Metanephros (tissue), 2 donors: ENCODE data around the gene GLOD4.

- RAMPAGE, long total RNA, result no peak
Observed at GRCh38 chr17:229040-229725, 47.7 kb upstream of the DOC2B start.

DNA sequence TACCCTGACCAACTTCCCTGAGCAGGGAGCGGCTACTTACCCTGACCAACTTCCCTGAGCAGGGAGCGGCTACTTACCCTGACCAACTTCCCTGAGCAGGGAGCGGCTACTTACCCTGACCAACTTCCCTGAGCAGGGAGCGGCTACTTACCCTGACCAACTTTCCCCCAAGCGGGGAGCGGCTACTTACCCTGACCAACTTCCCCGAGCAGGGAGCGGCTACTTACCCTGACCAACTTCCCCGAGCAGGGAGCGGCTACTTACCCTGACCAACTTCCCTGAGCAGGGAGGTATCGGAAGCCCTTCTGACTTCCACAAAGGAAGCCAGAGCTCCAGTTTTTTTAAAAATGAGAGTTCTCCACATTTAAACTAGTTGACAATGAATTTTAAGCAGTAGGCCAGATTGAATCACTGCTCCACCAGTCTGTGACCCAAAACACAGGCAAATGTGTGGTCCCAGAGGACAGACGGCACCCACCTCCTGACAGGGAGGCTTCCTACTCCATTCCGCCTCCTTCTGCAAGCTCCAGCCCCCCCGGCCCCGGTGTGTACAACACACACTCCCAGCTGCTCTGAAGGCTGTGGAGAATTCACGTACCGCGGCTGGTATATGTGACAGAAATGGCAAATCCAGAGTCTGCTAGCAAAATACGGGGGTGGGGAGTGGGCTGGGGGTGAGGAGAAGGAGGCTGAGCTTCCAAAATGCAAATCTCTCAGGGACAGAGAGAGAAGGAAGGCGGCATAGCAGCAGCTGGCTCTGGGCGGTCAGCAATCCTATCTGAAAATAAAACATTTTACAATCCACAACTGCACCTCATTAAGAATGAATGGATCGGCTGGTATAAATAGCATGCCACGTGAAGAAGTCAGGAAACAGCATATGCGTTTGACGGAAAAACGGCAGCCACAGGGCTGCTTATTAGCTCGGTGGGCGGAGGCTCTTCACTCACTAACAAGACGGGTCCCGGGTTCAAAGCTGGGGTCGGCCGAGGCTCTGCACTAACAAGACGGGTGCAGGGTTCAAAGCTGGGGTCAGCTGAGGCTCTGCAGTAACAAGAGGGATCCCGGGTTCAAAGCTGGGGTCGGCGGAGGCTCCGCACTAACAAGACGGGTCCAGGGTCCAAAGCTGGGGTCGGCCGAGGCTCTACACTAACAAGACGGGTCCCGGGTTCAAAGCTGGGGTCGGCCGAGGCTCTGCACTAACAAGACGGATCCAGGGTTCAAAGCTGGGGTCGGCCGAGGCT lies 53.1 kb upstream of the DOC2B start:
- RAMPAGE, long total RNA, result no peak

GRCh38 chr17:243943-244792 lies 62.7 kb upstream of the DOC2B start:
- RAMPAGE, long total RNA, result no peak

DNA sequence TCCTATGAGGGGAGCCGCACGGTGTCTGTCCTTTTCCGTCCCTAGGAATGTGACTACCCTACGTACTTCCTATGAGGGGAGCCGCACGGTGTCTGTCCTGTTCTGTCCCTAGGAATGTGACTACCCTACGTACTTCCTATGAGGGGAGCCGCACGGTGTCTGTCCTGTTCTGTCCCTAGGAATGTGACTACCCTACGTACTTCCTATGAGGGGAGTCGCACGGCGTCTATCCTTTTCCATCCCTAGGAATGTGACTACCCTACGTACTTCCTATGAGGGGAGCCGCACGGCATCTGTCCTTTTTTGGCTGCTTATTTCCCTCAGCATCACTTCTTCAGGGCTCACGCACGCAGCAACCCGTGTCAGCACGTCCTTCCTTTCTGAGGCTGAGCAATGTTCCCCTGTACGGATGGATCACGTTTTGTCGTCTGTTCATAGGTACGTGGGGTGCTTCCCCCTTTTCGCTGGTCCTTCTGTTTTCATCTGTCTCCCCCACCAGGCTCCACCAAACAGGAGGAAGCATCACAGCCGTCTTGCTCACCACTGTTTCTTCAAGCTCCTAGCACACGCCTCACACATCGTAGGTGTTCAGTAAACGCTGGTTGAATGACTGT lies 76.4 kb upstream of the DOC2B start:
- RAMPAGE, long total RNA, result no peak

DNA sequence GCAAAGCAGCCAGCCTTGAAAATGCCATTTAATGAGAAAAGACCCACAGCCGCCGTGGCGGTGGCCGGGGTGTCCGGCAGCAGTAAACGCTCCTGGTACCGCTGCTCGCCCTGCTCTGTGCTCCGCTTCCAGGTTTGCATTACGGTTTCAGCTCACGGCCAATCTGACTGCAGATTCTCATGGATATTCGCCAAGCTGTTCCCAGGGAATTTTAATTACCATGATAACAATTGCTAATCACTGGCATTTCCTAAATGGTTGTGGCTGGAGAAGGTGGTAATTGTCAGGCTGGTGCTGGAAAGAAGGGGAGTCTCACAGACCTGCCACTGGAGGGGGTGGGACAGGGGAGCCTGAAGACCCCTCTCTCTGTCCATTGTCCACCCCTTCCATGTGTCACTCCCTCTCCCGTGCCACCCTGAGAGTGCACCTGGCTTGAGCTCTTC lies 78.2 kb upstream of the DOC2B start:
- RAMPAGE, long total RNA, result no peak

DNA sequence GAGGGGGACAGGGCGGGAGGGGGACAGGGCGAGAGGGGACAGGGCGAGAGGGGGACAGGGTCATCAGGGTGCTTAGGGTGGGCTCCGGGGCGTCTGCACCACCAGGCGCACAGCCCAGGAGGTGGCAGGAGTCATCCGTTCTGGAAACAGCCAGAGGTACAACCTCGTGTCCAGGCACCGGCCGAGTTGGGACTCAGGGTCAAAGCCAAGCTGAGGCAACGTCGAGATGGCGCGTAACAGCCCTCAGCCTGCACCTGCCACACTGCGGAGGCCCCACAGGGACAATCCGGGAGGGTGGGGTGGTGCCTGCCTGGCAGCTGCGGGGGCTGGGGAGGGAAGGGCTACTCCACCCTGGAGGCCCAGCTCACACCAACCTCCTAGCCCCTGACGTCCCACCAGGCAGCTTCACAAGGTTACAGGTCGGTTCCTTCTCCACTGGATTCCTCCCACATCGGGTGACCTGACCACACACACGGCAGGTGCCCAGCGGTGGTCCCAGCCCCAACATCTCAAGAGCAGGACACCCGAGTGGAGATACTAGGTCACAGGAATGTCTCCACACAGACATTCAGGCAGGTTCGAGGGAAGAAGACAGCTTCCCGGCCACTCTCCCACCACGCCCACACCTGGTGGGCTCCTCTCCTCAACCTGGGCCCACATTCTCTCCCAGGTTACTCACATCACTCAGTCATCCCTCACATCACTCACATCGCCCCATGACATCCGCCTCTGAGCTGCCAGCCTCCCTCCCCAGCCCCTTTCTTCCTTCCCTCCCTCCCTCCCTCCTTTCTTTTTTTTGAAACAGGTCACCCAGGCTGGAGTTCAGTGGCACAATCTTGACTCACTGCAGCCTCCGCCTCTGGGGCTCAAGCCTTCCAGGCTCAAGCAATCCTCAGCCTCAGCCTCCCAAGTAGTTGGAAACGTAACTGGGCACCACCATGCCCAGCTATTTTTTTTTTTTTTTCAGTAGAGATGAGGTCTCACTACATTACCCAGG lies 47.2 kb downstream of the RPH3AL start:
- RAMPAGE, long total RNA, result no peak

DNA sequence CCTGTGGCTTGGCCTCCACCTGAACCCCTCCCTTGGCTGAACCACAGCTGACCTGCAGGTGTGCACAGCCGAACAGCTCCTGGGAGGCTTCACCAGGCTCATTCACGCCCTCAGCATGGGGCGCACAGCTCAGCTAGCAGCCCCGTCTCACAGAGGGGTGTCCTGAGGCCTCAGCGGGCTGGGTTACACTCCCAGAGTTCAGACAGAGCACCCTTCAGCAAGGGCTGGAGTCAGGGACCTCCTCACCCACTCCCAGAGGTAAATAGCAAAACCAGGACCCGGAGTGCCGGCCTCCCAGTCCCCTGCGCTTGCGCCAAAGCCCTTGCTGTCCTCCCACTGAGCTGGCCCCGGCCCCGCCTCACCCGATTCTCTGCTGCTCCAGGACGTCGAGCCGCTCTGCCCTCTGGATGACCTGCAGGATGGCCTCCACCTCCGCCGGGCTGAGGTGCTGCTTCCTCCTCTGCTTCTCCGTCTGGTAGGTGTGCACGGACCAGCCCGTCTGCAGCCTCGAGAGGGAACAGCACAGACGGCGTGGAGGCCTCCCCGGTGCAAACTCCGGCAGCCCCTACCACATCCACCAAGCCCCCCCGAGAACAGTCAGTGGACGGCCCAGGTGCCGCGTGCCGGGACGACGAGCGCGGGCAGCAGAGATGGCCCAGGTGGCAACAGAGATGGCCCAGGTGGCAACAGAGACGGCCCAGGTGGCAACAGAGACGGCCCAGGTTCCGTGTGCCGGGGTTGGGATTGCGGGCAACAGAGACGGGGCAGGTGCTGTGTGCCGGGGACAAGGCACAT lies 31.5 kb downstream of the RPH3AL start:
- RAMPAGE, long total RNA, result start-site peak on the plus strand centred at position 432 of the sequence, 152 bp wide, 572 and 166 reads in 2 replicates

DNA sequence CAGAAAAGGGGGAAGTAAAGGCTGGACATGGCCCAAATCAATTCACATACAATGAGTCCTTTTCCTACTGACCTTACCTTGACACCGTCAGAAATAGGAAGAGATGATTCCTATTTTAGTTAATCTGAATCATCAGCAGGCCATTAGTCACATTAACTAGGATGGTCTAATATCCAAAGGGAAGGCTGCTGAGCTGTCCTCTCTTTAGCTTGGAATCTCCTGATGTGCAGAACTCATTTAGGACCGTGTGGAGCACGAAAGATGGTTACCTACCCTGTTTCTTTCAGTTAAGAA lies 150.5 kb downstream of the C17orf97 start:
- RAMPAGE, long total RNA, result no peak

DNA sequence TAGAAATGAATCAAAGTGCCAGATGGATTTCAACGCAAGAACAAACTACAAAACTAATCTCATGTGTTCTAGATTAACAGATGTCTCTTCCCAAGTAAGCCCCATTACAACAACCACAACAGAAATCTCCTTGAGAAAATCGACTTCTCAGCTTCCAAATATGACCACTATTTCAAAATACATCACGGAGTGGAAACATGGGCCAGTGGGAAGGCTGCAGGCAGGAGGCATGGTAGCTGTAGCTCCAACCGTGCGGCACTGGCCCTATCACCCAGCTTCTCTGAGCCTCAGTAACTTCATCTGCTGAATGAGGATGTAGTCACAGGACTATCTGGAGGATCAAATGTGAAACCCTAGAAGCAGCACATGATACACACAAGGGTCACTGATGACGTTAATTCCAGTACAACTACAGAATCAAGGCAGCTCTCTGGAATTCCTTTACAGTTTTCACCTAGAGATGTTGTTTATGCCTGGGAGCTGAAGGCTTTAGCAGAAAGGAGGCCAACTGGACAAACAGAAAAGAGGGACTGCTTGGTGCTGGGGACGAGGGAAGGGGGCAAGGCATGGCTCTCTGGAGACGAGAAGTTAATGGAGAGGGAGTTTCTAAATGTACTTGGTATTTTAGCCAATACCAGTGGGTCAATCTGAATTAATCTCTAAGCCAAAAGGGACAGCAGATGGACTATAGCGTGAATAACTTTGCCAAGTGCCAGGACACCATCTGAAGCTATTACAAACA lies 112.1 kb downstream of the VPS53 start:
- RAMPAGE, long total RNA, result no peak

DNA sequence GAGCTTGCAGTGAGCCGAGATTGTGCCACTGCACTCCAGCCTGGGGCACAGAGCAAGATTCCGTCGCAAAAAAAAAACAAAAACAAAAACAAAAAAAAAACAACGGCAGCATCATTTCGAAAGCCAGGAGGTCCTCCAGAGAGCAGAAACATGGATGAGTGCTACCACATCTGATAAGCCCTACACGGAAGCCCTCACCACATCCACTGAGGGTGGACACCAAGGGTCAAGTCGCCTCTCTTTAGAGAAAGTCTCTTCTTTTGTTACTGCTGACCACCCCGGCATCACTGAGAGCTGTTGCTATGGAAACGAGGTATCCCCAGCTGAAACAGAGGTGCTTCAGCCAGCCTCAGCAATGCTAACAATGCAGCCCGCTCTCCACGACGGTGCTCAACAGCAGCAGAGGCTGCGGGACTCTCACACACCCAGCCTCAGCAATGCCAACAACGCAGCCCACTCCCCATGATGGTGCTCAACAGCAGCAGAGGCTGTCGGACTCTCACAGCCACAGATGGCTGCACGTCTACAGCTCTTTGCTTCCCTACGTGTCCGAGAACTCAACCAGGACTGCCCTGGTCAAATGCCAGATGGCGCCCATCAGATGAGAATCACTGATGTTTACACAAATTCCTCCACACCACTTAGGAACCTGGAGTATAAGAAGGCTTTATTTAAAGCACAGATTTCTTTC lies 41.4 kb downstream of the VPS53 start:
- RAMPAGE, long total RNA, result no peak

DNA sequence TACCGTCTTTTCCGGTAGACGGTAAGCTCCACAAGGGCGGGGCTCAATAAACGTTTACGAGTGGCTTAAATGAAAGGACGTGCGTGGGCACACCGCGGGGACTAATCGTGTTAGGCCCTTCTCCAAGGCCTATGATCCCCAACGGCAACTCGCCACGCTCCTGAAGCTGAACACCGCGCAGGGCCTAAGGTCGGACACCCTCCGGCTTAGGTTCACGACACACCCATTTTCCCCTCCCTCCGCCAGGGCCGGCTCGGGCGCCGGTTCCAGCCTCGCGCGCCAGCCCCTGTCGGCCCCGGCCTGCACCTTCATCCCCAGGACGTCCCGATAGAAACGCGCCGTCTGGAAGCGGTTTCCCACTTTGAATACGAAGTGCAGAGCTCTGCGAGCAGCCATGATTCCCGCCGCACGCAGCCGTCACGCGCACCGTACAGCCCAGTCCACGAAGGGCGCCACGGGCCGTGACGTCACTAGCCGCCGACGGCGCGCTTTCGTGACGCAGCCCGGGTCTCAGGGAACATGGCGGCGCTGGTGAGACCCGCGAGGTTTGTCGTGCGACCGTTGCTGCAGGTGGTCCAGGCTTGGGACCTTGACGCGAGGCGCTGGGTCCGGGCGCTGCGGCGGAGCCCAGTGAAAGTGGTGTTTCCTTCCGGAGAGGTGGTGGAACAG lies at the start of gene GLOD4:
Gene GLOD4, minus strand, starts transcription at position 421 of the 669 bp plus-strand sequence.
- RAMPAGE, long total RNA, result no peak

DNA sequence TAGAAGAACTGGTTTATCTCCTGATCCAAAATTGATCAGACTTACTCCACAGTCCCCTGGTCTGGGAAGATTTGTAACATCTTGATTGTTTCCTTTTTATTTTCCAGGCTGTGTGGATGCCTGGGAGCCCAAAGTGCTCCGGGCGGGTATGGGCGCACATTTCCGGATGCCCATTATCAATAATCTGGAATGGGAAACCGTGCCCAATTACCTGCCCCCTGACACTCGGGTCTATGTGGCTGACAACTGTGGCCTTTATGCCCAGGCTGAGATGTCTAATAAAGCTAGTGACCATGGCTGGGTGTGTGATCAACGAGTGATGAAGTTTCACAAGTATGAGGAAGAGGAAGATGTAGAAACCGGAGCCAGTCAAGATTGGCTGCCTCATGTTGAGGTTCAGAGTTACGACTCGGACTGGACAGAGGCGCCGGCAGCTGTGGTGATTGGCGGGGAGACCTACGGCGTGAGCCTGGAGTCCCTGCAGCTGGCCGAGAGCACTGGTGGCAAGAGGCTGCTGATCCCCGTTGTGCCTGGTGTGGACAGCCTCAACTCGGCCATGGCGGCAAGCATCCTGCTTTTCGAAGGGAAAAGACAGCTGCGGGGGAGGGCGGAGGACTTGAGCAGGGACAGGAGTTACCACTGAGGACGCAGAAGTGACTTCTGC lies 9.4 kb downstream of the MRM3 start:
- RAMPAGE, long total RNA, result no peak

GRCh38 chr17:802397-803110 lies 20.4 kb downstream of the MRM3 start:
- RAMPAGE, long total RNA, result no peak

GRCh38 chr17:952473-953109 lies 27.0 kb downstream of the NXN start:
- RAMPAGE, long total RNA, result no peak

DNA sequence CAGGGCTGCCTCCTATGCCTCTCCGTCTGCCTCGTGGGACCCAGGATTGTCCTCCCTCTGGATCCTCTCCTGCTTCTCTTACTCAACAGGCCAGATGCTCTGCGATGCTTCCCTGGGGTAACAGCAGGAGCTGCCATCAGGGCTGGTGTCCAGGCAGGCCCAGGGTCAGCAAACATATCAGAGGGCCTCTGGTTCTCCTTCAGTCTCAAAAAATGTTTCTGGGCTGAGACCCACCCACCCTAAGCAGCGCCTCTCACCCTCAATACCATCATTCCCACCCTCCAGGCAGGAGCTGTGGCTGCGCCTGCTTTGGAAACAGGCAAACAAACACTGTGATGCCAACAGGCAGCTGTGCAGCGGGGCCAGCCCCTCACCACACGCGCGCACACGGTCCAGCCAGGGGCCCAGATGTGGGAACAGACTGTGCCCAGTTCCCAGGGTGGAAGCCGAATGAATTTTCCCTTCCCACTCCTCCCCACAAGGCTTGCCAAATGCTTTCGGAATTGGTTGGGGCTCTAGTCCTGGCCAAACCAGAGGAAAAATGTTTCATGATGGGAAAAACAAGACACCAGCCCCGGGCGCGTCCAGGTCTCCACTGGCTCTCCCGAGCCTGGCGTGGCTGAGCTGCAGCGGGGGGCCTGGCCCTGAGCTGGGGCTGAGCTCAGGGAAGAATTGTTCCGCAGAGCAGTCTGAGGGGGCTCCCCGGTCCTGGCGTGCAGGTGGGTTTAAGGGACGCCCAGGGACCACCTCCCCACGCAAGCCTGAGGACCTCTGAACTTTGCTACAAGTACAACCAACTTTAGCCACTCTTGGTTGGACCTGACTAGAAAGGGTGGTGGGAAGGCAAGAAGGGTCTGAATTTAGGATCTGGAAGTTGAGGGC lies 11.4 kb downstream of the TIMM22 start:
- RAMPAGE, long total RNA, result no peak

GRCh38 chr17:1050180-1051207 lies 53.6 kb downstream of the TIMM22 start:
- RAMPAGE, long total RNA, result no peak

DNA sequence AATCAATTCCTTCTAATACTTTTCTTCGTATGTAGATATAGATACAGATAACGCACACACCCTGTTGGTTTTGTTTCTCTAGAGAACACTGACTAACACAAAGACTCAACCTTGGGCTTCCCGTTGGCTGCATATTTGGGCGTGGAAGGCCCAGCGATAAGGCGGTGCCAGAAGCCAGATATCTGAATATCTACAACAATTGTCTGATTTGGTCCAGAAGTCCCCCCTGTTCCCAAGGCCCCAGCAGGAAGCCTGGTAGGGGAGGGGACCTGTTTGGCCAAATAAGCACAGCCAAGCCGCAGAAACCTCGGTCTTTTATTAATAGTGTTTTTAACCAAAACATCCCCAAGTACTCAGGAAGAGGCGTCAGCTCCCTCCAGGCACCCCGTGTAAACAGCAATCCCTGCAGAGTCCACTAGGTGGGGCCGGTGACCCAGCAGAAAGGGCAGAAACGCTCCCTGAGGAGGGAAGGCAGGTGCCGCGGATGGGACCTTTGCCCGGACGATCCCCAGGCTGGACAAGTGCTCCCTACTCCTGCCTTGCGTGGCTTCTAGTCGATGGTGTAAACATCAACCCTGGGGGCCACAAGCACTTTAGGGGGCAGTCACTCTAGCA lies 57.0 kb downstream of the ABR start:
- RAMPAGE, long total RNA, result no peak

GRCh38 chr17:1125082-1125972 lies 54.5 kb downstream of the ABR start:
- RAMPAGE, long total RNA, result no peak

DNA sequence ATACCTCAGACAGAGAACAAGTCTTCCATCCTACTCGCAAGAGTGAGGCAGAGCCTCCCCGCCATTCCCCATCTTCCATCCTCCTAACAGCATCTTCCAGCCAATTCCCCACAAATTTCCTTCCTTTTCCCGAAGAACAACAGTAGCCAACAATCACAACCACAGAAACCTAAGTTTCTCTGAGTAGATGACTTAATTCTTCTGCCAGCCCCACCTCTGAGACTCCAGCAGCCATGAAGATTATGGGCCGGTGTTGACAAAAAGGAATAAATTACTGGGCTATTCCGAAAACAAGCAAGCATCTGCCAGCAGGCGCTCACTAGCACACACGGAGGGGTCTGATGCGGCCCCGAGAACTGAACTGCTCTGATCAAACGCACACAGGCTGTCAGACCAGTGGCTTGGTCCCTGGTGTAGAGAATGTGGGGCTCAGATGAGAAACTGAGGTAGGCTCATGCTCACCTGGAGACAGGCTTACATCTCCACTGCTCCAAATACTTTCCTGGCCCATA lies 5.7 kb downstream of the ABR start:
- RAMPAGE, long total RNA, result no peak

GRCh38 chr17:1179193-1179401 lies 684 bp downstream of the ABR start:
- RAMPAGE, long total RNA, result no peak